ENCODE results near the genes OR13G1 and OR2W3.

DNA sequence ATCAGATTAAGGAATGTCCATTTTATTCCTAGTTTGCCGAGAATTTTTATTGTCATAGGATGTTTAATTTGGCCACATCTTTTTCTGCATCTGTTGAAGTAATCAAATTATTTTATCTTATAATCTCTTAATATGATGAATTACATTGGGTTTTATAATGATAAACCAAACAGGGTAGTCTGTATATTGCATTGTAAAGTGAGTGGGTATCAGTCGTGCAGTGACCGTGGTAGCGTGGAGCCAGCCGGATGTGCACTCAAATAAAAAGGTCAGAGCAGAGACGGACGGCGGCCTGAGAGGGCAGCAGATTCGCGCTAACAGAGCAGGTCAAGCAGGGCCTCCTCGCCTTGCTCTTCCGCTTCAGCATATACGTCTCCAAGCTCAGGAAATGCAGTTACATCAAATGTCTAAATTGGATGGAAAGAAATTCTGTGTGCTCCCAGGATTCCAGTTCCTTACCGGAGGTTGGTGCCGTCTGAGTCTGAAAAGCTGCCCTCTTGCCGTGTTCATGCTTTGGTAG lies 51.5 kb downstream of the SCCPDH start:
- RRBS: no CpG with 5 or more reads among the region's 16 CpGs

- RRBS: 55% methylated on average over 2 of the region's 89 CpGs
Observed at GRCh38 chr1:247110567-247111657, 6.8 kb upstream of the ZNF669 start.

DNA sequence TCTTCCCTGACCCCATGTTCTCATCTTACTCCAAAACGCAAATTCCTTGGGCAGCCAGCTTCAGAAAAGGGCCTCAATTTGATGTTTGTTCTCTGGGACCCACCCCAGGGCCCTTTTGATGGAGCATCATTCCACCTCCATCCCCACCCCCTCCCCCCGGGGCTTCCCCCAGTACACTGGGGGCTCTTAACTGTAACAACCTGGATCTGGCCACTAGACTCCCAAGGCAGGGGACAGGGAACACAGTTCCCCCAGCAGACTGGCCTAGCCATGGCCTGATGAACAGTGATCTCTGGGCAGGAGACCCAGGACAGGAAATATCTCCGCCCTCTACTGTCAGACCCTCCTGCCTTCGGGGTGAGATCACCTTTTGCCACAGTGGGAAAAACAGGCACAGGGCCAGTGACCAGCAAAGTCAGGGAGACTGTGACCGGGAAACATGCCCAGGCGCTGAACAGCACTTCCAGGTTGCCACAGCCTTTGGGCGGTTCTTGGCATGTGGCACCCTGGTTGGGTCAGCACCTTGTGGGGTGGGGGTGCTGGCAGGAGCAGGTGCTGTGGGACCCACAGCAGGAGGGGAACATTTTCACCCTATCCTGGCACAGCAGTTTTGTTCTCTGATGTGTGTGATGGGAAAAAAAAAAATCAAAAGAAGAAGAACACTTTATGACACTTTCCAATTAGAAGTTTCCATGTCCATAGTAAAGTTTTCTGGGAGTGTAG lies 8.9 kb upstream of the ZNF669 start:
- RRBS: no CpG with 5 or more reads among the region's 7 CpGs

GRCh38 chr1:247299883-247300426 lies 31.7 kb downstream of the ZNF496 start:
- RRBS: no CpG with 5 or more reads among the region's 11 CpGs

- RRBS: no CpG with 5 or more reads among the region's 16 CpGs
Observed at GRCh38 chr1:247309975-247310830, 21.5 kb downstream of the ZNF496 start.

- RRBS: no CpG with 5 or more reads among the region's 7 CpGs
Observed at GRCh38 chr1:247333752-247334405, 2.2 kb upstream of the ZNF496 start.

- RRBS: 97% methylated on average over 5 of the region's 35 CpGs
Observed at GRCh38 chr1:247347468-247348398, 16.1 kb upstream of the ZNF496 start.

GRCh38 chr1:247389950-247390640 lies 25.9 kb upstream of the NLRP3 start:
- RRBS: no CpG with 5 or more reads among the region's 14 CpGs

- RRBS: no CpG with 5 or more reads among the region's 16 CpGs
Observed at GRCh38 chr1:247456891-247457535, 891 bp downstream of the OR2B11 start.

DNA sequence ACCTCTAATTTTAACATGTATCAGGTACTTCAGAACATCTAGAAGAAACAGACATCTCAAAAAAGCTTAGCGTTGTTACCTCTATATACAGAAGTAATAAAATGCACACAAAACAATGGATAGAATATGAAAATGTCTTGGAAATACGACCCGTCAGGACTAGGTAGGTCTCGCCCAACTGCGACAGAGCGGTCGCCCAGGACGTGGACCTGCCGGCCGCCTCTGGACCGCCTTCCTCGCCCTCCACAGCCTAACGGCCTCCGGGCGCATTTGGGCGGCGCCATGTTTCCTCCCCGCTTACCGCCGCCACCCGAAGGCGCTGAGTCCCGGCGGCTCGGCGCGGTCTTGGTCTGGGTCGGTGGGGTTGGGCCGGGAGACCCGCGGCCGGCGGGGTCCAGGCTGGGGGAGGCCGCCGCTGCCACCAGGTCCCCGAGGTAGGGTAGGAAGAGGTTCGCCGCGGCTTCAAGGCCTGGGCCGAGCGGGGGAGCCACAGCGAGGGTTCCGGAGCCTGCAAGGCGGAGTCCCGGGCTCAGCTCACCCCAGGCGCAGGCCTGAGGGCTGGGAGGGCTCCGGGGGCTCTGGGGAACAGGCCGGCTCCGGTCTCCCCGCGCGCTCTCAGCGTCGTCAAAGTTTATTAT lies 5.5 kb downstream of the OR2C3 start:
- RRBS: 84% methylated on average over 17 of the region's 54 CpGs

DNA sequence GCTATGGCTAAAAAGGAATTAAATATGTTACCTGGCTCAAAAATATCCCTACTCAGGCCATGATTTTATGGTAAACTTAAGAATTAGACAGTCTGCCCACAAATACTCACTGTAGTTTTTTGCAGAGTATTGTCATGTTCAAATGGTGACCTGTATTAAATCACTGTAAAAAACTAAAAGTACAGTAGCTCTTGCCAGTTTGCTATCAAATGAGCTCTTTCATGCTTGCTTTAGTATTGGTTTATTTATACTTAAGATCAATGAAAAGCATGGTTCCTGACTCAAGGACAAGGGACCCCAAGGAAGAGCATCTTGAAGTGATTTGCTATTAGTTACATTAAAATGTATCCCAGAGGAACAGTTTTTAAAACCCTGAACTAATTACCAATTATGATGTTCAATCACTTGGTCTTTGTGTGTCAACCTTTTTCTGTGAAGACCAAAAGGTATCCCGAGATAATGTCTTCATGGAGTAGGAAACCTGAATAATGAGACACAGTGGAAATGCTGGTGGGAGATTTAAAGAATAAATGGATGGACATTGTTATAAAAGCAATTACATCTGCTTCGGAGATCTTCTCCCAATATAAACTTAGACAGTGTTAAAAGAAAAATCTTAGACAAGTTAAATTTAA lies at the start of gene OR13G1:
TSS of gene OR13G1 (minus strand) at position 210 of the 635 bp plus-strand sequence.
- RRBS: no CpG with 5 or more reads among the region's 2 CpGs

DNA sequence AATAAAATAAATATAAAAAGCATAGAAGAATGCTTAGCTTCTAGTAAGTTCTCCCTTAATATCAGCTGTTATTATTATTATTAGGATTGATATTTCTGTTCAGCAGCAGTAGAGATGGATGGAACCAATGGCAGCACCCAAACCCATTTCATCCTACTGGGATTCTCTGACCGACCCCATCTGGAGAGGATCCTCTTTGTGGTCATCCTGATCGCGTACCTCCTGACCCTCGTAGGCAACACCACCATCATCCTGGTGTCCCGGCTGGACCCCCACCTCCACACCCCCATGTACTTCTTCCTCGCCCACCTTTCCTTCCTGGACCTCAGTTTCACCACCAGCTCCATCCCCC lies at the start of gene OR2W3:
TSS of gene OR2W3 (plus strand) at position 115 of the 352 bp plus-strand sequence.
- RRBS: no CpG with 5 or more reads among the region's 6 CpGs

- RRBS: no CpG with 5 or more reads among the region's 13 CpGs
Observed at GRCh38 chr1:248802721-248803018, 23.0 kb downstream of the SH3BP5L start.

DNA sequence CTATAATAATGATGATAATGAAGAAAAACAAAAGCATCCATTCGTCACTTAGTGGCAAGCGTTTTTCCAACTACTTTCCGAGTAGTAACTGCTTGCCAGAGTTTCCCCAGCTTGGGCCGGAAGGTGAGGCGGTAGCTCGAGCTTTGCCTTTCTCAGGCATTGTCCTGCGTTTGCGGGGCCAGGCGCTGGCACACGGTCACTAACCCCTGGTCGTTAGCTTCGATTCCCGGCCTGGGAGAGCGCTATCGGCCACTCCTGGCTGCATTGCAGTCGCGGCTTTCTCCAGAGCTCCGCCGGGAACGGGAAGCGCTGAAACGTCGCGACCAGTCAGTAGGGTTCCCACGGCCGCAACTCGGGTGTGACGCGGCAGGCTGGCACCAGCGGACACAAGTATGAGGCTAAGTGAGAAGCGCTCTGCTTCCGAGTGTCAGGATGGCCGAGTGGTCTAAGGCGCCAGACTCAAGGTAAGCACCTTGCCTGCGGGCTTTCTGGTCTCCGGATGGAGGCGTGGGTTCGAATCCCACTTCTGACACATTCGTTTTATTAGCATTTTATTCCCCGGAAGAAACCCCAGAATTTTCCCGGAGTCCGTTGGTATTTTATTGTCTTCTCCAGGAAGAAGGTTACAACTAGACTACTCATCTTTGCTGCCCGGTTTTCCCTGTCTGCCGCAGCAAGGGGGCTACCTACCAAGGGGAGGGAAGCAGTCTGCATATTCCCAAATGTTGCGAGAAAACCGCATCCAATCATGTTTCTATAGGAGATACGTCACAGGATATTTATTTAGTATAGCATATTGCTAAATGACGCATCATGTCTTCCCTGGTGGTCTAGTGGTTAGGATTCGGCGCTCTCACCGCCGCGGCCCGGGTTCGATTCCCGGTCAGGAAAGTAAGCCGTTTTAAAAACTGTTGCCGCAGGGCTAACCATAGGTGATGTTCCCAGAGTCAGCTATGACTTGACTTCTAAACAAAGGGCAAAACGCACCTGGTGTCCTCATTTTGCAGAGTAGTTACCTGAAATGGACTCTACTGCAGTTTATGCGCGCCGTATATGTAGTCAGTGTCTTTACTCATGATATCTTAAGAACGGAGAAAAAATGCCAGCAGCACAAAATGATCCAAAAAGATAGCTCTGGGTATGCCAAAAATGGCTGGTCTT lies 14.9 kb upstream of the ZNF692 start:
- RRBS: 3% methylated on average over 13 of the region's 63 CpGs

Measured in Jurkat, Clone E6-1 (cell line).